SJCRH30 (cell line): Measurements from ENCODE around the gene CYP3A7.

DNA sequence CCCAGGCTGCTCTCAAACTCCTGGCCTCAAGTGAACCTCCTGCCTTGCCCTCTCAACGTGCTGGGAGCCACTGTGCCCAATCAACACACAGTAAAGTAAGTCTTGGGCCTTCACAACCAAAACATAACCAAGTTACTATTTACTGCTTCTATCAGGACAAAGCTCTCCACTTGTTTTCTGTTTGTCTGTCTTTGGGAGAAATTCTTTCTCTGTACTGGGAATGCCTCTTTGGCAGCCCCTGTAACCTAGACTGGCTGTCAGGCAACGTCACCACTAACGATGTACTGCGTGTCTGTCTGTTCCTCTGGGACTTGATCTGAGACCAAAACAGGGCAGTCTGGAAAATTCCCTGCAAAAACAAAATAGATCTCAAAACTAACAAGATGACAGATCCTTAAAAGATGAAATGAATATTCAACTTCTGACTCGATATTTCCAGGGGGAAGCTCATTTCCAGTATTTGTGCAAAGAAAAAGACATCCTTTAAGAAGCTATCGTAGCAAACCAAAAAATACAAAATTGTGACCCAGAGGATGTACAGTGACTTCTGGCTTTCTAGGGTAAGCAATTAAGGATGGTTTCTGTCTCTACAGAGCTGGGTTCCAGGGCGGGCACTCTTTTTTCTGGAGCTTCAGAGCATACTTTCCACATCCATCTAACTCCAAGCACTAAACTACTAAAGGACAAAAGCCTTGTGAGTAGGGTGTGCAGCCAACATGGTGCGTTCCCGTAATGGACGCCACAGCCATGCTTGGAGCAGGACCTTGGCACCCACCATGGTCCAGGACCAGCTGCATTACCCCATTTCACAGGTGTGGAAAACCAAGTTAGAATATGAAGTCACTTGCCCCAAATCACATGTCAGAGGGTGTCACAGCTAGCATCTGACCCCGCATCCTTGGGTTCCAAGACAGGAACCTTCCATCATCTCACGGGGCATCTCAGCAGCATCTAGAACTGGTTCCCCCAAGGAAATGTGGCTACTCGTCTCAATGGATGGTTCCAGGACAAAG is 112.7 kb downstream of the SMURF1 start:
- RAMPAGE, long total RNA, result no peak

DNA sequence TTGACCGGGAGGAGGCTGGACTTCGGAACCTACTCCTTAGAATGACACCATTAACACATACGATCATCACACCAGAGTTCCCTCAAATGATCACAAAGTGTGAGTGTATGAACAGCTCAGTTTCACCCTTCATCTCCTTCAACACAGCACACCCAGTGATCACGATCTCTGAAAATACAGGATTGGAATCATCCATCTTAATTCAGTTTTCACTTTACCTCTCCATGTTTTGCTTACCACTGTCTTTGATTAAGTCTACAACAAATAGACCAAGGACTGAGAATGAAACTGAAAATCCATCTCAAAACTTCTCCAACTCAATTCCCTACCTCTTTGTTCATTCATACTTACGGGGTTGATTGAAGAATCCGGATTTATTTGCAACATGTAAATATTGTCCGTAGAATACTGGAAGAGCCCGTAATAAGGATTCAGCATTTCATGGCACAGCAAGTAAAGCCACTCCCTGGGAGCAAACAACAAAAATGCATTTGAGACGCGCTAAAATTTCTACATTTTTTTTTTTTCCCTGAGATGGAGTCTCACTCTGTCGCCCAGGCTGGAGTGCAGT is 102.1 kb downstream of the SMURF1 start:
- RAMPAGE, long total RNA, result no peak

DNA sequence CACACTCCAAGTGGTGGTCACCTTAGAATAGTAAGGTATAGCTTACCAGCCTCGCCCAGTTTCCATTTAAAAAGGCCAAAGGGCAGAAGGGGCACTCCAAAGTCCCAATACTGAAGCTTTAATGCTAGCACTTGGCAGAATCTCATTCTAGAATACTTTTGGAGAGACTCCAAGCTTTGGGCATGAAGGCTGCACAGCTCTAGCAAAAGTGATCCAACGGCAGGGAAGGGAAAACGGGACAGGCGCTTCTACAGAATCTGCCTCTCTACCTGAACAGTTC is 19.7 kb downstream of the SMURF1 start:
- RAMPAGE, long total RNA, result no peak

GRCh38 chr7:99200911-99201553 is 6.9 kb downstream of the KPNA7 start:
- RAMPAGE, long total RNA, result no peak

DNA sequence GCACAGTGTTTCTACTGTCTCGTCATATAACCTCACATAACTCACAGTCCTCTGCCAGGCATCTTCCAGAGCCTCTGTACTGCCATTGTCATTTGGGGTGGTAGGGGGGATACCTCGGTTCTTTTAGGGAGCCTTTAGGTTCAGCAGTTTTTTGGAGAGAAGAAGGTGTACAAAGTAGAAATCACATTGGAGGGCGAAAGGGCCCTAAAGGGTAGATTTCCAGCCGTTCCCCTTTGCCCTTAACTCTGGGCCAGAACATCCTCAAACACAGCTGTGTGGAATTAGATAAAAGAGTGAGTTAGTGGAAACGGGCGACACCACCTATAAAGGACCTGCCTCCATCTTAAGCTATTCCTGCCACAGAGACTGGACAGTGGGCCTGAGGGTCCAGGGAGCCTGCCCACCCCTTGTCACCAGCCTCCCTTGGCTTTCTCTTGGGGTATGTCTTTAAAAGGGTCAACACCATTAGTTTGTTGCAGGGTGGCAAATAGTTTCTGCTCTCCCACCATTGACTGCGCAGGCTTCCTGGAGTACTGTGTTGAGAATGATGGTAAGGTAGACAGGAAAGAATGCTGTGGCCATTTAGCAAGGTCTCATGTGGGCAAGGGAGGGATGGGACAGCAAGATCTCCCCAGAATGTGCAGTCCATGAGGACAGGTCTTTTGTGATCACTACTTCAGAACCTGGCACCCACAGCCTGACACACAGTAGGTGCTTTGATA is 22.7 kb upstream of the ARPC1B start:
- RAMPAGE, long total RNA, result no peak

- RAMPAGE, long total RNA, result no peak
Observed at GRCh38 chr7:99372491-99373381, 1.8 kb upstream of the ARPC1B start.

GRCh38 chr7:99392292-99392974 is 16.0 kb downstream of the PDAP1 start:
- RAMPAGE, long total RNA, result no peak

DNA sequence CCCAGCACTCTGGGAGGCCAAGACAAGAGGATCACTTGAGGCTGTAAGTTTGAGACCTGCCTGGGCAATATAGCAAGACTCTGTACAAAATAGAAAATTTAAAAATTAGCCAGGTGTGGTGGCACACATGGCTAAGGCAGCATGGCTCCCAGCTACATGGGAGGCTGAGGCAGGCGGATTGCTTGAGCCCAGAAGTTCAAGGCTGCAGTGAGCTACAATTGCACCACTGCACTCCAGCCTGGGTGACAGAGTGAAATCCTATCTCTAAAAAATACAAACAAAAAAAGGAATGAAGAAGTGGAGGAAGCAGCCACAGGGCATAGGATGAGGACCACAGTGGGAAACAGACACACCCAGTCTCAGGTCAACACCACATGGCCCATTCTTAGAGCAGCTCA is 10.0 kb downstream of the PDAP1 start:
- RAMPAGE, long total RNA, result no peak

- RAMPAGE, long total RNA, result no peak
Observed at GRCh38 chr7:99419059-99419793, 10.5 kb downstream of the BUD31 start.

- RAMPAGE, long total RNA, result no peak
Observed at GRCh38 chr7:99449176-99449858, 10.6 kb downstream of the CPSF4 start.

DNA sequence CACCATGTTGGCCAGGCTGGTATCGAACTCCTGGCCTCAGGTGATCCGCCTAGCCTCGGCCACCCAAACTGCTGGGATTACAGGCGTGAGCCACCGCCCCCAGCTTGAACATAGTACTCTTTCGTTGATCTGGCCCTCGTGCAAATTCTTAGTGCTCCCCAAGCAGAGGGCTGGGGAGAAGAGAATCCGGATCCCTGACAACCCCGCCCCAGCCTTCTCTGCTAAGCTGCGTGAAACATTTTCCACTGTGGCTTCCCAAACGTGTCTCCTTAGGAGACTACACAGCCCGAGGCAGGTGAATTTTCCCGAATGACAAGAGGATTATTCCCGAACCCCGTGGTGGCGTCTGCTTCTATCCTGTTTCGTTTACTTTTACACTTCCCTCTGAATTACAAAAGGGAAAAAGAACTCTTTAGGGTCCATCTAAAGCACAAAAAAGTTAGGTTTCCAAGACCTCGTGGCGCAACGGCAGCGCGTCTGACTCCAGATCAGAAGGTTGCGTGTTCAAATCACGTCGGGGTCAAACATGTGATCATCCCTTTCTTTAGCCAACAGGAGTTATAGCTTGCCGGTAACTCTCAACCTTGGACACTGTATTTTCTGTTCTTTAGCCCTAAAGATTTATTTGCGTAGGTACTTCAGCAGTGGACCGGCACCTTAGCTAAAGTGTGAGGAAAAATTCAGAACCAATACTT is 3.3 kb upstream of the ZNF789 start:
- RAMPAGE, long total RNA, result no peak

DNA sequence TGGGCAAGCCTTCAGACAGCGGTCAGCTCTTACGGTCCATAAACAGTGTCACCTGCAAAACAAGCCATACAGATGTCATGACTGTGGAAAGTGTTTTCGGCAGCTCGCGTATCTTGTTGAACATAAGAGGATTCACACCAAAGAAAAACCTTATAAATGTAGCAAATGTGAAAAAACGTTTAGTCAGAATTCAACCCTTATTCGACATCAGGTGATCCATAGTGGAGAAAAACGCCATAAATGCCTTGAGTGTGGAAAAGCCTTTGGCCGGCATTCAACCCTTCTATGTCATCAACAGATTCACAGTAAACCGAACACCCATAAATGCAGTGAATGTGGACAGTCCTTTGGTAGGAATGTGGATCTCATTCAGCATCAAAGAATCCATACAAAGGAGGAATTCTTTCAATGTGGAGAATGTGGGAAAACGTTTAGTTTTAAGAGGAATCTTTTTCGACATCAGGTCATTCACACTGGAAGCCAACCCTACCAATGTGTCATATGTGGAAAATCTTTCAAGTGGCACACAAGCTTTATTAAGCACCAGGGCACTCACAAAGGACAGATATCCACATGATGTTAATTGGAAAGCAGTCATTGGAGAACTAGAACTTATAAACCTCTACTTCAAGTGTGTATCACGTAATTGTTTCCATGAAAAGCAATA is 13.0 kb downstream of the ZNF394 start:
- RAMPAGE, long total RNA, result no peak

DNA sequence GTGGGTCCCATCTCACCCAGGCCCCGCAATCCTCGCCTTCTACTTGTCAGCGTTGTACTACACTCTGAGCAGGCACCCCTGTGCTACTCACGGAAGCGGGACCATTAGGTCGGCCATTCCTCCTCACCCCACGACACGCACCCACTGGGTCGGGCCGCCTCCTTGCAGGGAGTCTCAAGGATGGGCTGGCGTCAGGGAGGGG is 382 bp upstream of the ZNF655 start:
- RAMPAGE, long total RNA, result no peak

- RAMPAGE, long total RNA, result no peak
Observed at GRCh38 chr7:99652328-99653002, 27.3 kb downstream of the CYP3A5 start.

DNA sequence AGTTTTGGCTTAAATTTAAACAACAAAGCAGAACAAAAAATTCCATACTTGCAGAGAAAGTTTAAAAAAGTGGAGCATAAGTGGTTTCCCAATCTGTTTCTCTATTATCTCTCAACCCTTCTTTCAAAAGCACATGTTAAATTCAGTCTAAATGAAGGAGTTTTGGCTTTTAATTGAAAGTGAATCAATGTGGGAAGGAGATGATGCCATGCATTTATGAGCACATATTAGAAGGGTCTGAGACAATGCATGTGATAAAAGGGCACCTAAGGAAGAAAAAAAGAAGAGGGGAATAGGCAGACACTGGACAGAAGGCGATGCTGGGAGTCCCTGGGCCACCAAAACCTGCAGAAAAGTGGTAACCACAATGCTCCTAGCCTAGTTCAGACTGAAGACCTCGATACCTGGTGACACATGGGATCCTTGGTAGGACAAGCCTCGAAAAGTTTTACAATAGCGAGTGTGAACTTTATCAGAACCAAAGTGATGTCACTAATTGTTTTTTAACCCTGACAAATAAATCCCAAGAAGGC is 6.2 kb downstream of the CYP3A5 start:
- RAMPAGE, long total RNA, result no peak

GRCh38 chr7:99730015-99730216 is 5.1 kb downstream of the CYP3A7 start:
- RAMPAGE, long total RNA, result no peak

DNA sequence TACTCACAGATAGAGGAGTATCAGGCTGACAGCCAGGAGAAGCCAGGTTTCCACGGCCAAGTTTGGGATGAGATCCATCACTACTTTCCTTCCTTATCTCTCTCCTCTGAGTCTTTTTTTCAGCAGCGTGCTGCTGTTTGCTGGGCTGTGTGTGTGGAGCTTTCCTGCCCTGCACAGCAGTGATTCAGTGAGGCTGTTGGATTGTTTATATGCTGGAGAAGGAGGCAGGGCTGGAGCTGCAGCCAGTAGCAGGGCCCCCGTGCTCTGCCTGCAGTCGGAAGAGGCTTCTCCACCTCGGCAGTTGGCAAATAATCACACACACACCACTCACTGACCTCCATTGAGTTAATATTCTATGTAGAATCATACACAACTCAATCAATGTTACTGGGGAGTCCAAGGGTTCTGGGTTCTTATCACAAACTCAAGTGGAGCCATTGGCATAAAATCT is at the start of gene CYP3A7:
Gene CYP3A7 (minus strand): TSS at position 181 of the 451 bp plus-strand sequence.
- RAMPAGE, long total RNA, result no peak

GRCh38 chr7:99786826-99787126 is 2.8 kb upstream of the CYP3A4 start:
- RAMPAGE, long total RNA, result no peak

- RAMPAGE, long total RNA, result no peak
Observed at GRCh38 chr7:99829415-99830164, 1.8 kb downstream of the CYP3A43 start.

GRCh38 chr7:99992724-99993322 is 17.0 kb upstream of the AZGP1 start:
- RAMPAGE, long total RNA, result no peak